ENCODE results near the gene HACD1.

GRCh38 chr10:16968290-16968802 is 151.1 kb upstream of the RSU1 start:
- PRO-cap: no peak
- RAMPAGE, long total RNA: no peak

- PRO-cap: no peak
- RAMPAGE, long total RNA: no peak
These were observed 122.9 kb downstream of the CUBN start for GRCh38 chr10:17006603-17007239.

- PRO-cap: no peak
- RAMPAGE, long total RNA: no peak
These were observed 106.3 kb downstream of the CUBN start for GRCh38 chr10:17023256-17023771.

- PRO-cap: no peak
- RAMPAGE, long total RNA: no peak
These were observed 29.0 kb downstream of the CUBN start for GRCh38 chr10:17100584-17101006.

DNA sequence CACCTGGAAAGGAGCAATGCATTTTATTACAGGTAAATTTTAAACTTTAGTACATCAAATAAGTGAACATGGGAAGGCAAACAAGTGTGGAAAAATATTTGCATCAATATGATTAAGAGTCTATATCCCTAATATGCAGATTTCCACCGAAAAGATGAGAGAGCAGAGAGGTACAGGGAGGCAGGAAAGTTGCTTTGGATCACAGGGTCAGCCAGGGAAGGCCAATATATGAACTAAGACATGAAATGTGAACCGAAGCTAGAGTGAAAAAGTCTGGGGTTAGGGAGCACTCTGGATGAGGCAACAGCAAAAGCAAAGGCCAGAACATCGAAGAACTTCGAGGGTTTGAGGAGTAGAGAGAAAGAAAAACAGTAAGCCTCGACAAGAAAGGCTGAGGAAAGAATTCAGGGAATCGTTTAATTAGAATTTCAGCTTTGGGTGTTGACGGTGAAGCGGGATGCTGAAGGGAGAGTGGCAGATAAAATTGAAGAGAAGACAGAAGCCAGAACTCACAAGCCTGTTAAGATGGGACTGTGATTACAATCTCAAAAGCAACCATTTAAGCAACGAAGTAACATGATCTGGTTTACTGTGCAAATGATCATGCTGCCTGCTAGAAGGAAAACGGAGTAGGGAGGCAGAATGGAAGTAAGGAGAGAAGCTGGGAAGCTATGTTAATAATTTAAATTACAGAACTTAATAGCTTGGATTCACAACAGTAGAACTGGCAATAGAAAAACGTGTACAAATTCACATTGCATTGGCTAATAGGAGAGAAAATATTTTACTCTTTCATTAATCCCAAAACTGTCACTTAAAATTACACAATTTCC is 2.1 kb downstream of the TRDMT1 start:
- PRO-cap: no peak
- RAMPAGE, long total RNA: no peak

DNA sequence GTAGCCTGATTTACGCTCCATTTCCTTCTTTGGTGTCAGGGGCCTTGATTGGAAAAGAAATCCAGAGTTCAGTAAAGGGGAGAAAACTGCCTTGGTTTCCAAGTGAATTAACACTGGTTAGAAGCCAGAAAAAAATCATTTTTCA is 268 bp upstream of the TRDMT1 start:
- PRO-cap: no peak
- RAMPAGE, long total RNA: no peak

GRCh38 chr10:17226622-17227921 is 969 bp upstream of the VIM start:
- PRO-cap: no peak
- RAMPAGE, long total RNA: no peak

DNA sequence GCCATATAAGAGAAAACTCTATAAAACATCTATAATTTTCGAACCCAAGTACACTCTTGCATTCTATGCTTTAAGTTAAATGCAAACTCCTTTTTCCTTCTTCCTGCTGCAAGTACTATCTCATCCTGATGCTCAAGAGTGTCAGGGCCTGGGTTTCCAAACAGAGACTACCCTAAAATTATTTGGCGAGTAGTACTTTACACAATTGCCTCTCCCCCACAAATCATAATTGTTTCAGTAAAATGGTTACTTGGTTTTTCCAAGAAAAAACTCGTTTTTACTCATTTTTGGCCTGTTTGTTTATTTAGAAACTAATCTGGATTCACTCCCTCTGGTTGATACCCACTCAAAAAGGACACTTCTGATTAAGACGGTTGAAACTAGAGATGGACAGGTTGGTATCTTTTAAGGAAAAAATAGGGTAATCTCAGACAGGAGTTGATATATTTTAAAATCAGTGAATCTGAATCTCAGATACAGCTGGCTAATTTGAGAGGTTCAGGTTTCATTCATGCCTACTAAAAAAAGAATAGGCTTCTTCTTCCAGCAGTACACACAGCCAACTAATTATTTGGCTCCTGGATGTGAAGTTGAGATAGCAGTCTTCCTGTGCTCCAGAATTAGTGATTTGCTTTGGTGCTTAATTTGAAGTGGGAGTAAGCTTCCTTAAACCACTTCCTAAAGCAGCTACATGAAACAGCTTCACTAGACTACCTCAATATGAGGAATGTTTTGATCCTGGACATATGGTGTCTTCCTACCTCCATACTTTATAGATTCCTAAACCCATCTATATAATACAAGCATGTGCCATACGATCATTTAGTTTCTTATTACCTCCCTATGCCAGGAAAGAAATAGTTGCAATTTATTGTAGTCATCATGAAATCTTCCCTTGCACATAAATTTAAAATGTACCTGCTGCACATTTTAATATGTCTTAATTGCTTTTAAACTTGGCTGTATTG is 8.2 kb downstream of the VIM start:
- PRO-cap: no peak
- RAMPAGE, long total RNA: no peak

- PRO-cap: no peak
- RAMPAGE, long total RNA: no peak
These were observed 10.9 kb downstream of the VIM start for GRCh38 chr10:17238794-17239414.

- PRO-cap: no peak
- RAMPAGE, long total RNA: no peak
These were observed 8.8 kb downstream of the ST8SIA6 start for GRCh38 chr10:17445331-17446240.

DNA sequence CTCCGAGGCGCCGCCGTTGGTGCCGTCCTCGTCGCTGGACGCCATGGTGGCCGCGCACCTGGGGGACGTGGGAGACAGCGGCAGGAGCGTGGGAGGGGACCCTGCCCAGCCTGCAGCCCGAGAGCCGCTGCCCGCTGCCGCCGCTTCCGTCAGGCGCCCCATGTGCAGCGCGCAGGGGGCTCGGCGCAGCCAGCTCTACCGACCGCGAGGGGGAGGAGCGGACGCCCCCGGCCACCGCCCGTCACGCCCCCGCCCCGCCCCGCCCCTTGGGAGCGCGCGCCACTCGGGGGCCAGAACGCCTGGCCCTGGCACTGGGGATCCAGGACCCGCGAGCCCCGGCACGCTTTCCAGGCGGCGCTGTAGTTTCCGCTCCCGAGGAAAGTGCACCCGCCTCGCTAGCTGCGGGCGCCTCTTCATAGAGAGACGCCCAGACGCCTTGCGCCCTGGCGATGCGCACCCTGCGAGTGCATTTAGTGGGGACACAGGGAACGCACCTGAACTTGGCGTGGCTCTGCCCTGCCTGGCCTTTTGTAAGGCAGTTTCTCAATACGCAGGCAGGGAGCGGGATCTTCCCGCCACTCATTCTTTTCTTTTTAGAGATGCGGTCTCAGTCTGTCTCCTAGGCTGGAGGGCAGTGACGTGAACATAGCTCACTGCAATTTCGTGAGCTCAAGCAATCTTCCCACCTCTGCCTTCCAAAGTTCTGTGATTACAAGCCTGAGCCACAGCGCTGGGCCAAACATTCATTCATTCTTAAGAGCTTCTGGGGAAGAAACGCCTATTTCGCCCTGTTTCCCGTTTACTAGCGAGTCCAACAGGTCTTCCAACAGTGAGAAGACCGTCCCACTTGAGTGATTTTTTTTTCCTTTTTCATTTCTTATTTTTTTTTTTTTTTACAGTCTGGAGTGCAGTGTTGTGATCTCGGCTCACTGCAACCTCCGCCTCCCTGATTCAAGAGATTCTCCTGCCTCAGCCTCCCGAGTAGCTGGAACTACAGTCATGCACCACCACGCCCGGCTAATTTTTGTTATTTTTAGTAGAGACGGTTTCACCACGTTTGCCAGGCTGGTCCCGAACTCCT is at the start of gene HACD1:
HACD1 (minus strand) TSS at position 197 of the 1,081 bp plus-strand sequence.
- PRO-cap: no peak
- RAMPAGE, long total RNA: no peak

- PRO-cap: no peak
- RAMPAGE, long total RNA: no peak
These were observed 24.3 kb upstream of the MRC1 start for GRCh38 chr10:17784711-17785422.

GRCh38 chr10:18239943-18240545 is 99.8 kb downstream of the CACNB2 start:
- PRO-cap: no peak
- RAMPAGE, long total RNA: no peak

DNA sequence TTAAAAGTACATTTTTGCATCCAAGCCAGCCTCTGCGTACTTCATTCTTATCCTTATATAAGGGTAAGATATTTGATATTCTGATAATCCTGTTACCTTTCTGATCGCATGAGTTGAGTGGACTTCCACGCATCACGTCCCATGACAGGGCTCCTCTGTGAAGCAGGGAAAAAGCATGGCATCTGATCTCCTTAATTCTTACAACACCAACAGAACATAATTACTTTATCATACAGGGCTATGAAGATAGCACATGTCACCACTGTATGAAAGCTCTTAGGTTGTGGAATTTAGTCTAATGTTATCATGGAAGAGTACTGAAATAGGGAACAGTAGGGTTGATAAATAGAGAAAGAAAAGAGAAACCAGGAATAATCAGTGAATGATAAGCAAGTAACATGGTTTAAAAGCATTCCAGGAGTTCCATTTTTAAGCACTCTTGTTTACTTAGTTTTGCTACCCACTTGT is 211.9 kb downstream of the CACNB2 start:
- PRO-cap: no peak
- RAMPAGE, long total RNA: no peak

GRCh38 chr10:18400356-18401414 is 250.7 kb downstream of the NSUN6 start:
- PRO-cap: no peak
- RAMPAGE, long total RNA: no peak

- PRO-cap: no peak
- RAMPAGE, long total RNA: no peak
These were observed 79.4 kb downstream of the NSUN6 start for GRCh38 chr10:18571894-18572524.

- PRO-cap: no peak
- RAMPAGE, long total RNA: no peak
These were observed 776 bp downstream of the ARL5B start for GRCh38 chr10:18659881-18660532.

DNA sequence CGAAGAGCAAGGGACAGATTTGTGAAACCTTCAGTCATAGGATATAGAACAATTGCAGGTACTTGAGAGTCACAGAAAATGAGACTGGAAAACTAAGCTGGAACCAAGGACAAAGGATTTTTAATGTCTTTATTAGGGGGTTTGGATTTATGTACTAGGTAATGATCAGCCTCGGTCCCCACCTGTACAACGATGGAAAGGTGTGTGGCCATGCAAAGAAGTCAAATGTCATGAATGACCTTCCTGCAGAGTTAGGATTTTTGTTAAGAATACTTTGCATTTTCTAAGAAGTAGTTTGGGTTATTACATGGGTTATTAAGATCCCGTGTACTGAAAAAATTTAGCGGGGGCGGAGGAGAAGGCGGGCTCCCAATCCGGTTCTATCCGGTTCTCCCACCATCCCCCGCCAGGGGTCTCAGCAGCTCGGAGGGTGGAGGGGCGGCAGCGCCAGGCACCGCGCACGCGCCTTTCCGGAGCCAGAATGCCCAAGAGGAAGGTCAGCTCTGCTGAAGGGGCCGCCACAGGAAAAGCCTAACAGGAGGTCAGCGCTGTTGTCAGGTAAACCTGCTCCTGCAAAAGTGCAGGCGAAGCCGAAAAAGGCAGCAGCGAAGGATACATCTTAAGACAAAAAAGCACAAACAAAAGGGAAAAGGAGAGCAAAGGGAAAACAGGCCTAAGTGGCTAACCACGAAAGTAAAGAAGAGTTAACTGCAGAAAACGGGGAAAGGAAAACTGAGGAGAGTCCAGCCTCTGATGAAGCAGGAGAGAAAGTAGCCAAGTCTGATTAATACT is 327.4 kb upstream of the PLXDC2 start:
- PRO-cap: no peak
- RAMPAGE, long total RNA: no peak

GRCh38 chr10:20016853-20017122 is 200.6 kb downstream of the PLXDC2 start:
- PRO-cap: no peak
- RAMPAGE, long total RNA: no peak

DNA sequence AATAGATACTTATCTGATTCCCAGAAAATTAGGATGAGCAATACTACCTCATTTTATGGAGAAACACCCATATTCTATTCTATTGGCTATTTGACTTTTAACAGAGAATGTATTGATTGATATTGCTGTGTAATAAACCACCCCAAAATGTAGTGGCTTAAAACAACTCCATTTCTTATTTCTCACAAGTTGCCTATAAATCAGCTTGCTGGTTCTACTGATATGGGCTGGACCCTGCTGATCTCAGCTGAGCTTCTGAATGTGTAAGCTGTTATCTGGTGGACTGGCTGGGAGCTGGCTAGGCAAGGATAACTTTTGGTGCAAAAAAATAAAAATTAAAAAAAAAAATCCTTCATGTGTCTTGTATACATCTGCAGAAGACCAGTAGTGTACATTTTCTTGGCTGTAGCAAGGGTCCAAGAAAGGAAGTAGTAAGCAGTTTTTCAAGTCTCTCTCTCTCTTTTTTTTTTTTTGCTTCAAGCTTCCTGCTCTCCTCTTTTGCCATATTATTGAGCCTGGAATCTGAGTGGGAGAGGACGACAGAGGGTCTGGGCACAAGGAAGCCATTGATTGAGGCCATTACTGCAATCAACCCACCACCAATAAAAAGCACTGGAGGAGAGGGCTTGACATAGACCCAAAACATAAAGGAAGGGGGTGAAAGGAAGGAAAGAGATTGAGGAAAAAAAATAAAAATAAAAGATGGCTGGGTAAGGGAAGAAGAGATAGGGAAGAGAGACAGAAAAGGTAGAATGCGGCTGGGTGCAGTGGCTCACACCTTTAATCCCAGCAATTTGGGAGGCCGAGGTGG is 345.0 kb downstream of the PLXDC2 start:
- PRO-cap: no peak
- RAMPAGE, long total RNA: no peak